ENCODE data around the gene SIRPA.

DNA sequence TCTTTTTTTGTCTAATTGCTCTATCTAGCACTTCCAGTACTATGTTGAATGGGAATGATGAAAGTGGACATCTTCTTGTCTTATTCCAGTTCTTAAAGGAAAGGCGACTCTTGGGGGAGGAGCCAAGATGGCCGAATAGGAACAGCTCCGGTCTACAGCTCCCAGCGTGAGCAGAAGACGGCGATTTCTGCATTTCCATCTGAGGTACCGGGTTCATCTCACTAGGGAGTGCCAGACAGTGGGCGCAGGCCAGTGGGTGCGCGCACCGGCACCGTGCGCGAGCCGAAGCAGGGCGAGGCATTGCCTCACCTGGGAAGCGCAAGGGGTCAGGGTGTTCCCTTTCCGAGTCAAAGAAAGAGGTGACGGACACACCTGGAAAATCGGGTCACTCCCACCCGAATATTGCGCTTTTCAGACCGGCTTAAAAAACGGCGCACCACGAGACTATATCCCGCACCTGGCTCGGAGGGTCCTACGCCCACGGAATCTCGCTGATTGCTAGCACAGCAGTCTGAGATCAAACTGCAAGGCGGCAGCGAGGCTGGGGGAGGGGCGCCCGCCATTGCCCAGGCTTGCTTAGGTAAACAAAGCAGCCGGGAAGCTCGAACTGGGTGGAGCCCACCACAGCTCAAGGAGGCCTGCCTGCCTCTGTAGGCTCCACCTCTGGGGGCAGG is 12.4 kb upstream of the DEFB126 start:
- PRO-cap, 3 experiments: no peak in any of the 3 experiments
- RAMPAGE, long total RNA: no peak
- RRBS, 2 experiments: 63 to 90% methylated on average over 4 of the region's 37 CpGs

GRCh38 chr20:413591-413916 is 5.5 kb downstream of the RBCK1 start:
- PRO-cap, 3 experiments: no peak in any of the 3 experiments
- RAMPAGE, long total RNA: no peak
- RRBS, 2 experiments: no CpG with 5 or more reads among the region's 4 CpGs

DNA sequence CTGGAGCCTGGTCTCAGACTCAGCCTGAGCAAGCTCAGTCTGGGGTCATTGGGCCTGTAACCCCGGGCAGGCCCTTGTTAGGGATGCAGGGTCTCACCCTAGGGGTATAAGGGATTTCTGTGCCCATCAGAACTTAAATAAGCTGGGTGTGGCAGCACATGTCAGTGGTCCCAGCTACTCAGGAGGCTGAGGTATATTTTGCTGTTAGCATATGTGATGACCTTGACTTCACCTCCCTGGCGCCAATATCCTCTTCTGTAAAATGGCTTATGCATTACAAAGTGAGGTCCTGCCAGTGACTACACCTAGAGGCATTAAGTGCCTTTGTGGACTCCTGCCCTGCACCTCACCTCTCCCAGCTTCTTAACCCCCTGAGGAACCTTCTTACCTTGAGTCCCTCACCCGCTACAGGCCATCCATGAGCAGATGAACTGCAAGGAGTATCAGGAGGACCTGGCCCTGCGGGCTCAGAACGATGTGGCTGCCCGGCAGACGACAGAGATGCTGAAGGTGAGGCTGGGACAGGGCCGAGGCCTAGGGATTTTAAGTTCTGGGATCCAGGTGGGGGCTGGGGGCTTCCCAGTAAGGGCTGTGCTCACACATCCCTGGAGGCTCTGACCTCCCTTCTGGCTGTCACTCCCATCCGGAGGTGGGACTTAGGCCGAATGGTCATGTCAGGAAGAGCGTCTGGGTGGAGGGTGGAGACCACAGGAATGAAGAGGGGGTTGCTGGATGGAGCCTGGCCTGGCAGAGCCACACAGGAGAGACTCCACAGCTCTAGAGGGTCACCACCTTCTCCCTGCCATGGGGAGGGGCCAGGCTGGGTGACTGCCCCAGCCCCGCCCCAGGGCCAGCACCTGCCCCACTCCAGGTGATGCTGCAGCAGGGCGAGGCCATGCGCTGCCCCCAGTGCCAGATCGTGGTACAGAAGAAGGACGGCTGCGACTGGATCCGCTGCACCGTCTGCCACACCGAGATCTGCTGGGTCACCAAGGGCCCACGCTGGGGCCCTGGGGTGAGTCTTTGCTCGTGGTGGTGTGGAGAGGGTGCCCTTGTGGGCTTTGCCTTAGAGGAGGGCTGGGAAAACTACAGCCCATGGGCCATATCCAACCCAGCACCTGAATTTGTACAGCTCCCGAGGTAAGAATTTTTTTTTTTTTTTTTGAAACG is 20.4 kb downstream of the RBCK1 start:
- PRO-cap, 3 experiments: no peak in any of the 3 experiments
- RAMPAGE, long total RNA: no peak
- RRBS, 2 experiments: 91 to 92% methylated on average over 1 of the region's 24 CpGs

DNA sequence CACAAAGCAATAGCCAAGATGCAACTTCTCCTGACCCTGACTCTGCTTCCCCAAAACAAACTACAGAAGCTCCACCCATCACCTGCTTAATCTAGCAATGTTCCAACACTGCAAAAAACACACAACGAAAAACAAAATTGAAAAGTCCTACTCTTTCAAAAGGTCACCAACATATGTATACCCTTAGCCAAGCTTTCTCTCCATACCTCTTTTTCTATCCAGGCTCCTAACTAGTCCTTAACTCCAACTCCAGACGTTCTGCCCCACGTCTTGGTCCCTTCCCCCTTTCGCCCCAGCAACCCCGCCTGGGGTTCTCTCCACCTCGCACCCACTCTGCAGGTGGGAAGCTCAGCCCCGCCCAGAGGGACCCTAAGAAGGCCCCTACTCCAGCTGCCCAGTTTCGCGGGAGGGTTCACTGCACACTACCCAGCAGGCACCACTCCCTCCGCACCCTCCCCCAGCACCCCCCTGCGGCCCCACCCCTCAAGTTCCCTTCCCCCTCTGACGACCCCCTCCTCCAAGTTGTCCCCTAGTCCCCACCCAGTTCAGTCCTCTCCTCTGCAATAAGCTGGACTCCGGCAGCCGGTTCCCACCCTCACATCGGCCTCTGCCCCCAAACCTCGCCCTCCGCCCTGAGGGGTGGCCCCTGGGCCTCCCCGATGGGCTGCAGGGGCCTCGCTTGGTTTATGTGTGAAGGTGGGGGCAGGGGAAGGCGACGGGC is 582 bp downstream of the CSNK2A1 start:
- PRO-cap, 3 experiments: no peak in any of the 3 experiments
- RAMPAGE, long total RNA: no peak
- RRBS, 2 experiments: no CpG with 5 or more reads among the region's 21 CpGs

- PRO-cap, 3 experiments: peak in 1 of 3 experiments; most common plus-strand start chr20:605537 (in 1); most common minus-strand start chr20:605308 (in 1)
- RAMPAGE, long total RNA: no peak
- RRBS, 2 experiments: no CpG with 5 or more reads among the region's 11 CpGs
These were observed 4.5 kb downstream of the TCF15 start for GRCh38 chr20:605254-606373.

GRCh38 chr20:607160-607978 is 2.7 kb downstream of the TCF15 start:
- PRO-cap, 3 experiments: peak in 2 of 3 experiments; most common minus-strand start chr20:607232 (in 2)
- RAMPAGE, long total RNA: no peak
- RRBS, 2 experiments: no CpG with 5 or more reads among the region's 10 CpGs

- PRO-cap, 3 experiments: no peak in any of the 3 experiments
- RAMPAGE, long total RNA: no peak
- RRBS, 2 experiments: 13 to 19% methylated on average over 4 to 7 of the region's 15 CpGs
These were observed 24.3 kb upstream of the SCRT2 start for GRCh38 chr20:699714-700496.

DNA sequence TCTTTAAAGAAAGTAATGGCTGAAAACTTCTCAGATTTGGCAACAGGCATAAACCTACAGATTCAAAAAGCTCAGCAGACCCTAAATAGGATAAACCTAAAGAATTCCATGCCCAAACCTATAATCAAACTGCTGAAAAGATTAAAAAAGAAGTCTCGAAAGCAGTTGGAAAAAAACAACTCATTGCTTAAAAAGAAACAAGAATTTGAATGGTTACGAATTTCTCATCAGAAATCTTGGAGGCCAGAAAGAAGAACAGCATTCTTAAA is 28.5 kb downstream of the TMEM74B start:
- PRO-cap, 3 experiments: no peak in any of the 3 experiments
- RAMPAGE, long total RNA: no peak
- RRBS, 2 experiments: no CpG with 5 or more reads among the region's 2 CpGs

- PRO-cap, 3 experiments: no peak in any of the 3 experiments
- RAMPAGE, long total RNA: no peak
- RRBS, 2 experiments: no CpG with 5 or more reads among the region's 6 CpGs
These were observed 10.1 kb upstream of the RAD21L1 start for GRCh38 chr20:1215695-1216108.

- PRO-cap, 3 experiments: no peak in any of the 3 experiments
- RAMPAGE, long total RNA: no peak
- RRBS, 2 experiments: no CpG with 5 or more reads among the region's 4 CpGs
These were observed 23.2 kb downstream of the FKBP1A start for GRCh38 chr20:1369657-1370148.

- PRO-cap, 3 experiments: no peak in any of the 3 experiments
- RAMPAGE, long total RNA: no peak
- RRBS, 2 experiments: no CpG with 5 or more reads among the region's 4 CpGs
These were observed 25.4 kb upstream of the FKBP1A start for GRCh38 chr20:1418170-1418734.

DNA sequence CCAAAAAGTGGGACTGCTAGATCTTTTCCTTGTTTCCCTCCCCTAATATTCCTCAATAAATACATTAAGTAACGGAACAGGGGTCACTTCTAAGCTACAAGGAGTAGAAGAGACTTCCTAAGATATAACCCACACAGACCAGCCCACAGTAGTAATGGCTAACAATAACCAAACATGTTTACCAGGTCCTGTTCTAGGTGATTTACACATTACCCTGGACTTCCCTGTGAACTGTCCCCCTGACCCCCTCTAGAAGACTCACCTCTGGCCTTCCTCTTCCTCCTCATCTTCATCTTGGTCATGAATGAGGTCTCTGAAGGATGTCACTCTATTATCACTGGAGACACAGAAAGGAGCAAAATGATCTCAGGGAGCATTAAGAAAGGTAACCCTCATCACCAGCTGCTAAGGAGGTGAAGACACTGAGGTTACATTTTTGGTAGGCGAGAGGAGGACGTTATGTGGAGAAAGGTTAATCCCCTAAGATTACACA is 8.7 kb downstream of the NSFL1C start:
- PRO-cap, 3 experiments: no peak in any of the 3 experiments
- RAMPAGE, long total RNA: no peak
- RRBS, 2 experiments: no CpG with 5 or more reads among the region's 3 CpGs

DNA sequence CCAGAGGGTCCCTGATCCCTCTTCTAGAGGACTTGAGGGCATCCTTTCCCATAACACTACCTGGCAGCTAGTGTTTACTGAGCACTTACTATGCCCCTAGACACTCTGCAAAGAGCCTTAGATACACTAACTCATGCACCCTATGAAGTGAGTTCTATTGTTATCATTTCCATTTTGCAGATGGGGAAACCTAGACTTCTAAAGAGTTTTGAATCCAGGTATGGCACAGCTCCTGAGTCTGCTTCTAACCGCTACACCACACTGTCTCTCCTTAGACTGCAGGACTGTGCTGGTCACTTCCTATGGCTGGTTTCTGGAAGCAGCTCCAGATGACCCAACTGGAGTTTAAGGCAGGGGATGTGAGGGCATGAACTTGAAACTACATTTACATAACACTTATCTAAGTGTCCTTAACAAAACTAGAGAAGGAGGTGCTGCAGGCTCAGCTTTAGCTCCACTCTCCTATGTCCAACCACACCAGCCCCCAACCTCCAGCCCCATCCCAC is 2.2 kb upstream of the NSFL1C start:
- PRO-cap, 3 experiments: no peak in any of the 3 experiments
- RAMPAGE, long total RNA: no peak
- RRBS, 2 experiments: no CpG with 5 or more reads among the region's 1 CpG

GRCh38 chr20:1588506-1589041 is 31.1 kb upstream of the SIRPD start:
- PRO-cap, 3 experiments: no peak in any of the 3 experiments
- RAMPAGE, long total RNA: no peak
- RRBS, 2 experiments: no CpG with 5 or more reads among the region's 4 CpGs

DNA sequence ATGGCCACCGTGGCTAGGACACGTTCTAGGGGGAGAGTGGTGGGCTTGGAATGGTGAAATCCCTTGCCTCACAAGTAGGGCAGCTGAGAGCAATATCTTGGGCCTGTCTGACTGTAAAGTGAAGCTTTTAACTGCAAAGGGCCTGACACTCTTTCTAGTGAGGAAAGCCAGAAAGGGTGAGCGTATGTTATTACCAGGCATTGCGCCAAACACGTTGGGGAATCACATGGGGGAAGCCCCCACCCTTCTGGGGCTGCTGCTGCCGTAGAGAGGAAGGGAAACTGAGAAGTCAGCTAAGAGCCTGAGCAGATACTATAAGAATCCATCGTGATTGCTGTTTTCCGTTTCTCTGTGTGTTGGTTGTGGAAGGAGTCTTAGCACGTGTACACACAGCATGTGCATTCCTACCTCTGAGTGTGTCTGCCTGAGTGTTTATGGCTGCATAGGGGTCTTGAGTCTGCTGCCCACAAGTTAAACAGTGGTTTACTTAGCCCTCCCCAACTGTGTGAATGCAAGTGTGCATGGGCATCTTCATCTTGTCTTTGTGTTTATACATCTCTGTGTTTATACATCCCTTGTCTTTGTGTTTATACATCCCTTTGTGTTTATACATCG is 50.4 kb upstream of the SIRPA start:
- PRO-cap, 3 experiments: no peak in any of the 3 experiments
- RAMPAGE, long total RNA: no peak
- RRBS, 2 experiments: no CpG with 5 or more reads among the region's 10 CpGs

DNA sequence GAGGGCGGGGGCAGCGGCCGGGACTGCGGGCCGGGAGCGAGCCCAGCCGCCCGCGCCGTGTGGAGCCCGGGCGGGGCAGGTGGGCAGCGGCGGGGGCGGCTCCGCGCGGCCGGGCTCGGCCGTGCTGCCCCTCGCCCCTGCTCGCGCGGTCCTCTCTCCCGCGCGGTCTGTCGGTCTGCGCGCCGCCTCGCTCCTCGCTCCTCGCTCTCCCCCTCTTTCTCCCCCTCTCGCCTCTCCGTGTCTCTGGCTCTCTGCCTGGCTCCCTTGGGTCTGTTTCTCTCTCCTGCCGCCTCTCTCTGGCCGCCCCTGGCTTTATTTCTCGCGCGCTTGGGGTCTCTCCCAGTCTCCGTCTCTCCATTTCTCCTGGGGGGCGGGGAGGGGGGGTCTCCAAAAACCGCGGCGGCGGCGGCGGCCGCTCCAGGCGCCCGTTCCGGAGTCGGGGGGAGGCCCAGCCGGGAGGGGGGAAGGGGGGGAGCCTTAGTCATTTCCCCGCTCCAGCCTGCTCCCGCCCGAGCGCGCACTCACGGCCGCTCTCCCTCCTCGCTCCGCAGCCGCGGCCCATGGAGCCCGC is at the start of gene SIRPA:
Gene SIRPA (plus strand): TSS at position 520 of the 571 bp plus-strand sequence.
- PRO-cap, 3 experiments: peak in 3 of 3 experiments; most common plus-strand start position 86 of the sequence (in 1); most common minus-strand start position 169 of the sequence (in 3)
- RAMPAGE, long total RNA: no peak
- RRBS, 2 experiments: 2 to 3% methylated on average over 16 to 20 of the region's 68 CpGs

DNA sequence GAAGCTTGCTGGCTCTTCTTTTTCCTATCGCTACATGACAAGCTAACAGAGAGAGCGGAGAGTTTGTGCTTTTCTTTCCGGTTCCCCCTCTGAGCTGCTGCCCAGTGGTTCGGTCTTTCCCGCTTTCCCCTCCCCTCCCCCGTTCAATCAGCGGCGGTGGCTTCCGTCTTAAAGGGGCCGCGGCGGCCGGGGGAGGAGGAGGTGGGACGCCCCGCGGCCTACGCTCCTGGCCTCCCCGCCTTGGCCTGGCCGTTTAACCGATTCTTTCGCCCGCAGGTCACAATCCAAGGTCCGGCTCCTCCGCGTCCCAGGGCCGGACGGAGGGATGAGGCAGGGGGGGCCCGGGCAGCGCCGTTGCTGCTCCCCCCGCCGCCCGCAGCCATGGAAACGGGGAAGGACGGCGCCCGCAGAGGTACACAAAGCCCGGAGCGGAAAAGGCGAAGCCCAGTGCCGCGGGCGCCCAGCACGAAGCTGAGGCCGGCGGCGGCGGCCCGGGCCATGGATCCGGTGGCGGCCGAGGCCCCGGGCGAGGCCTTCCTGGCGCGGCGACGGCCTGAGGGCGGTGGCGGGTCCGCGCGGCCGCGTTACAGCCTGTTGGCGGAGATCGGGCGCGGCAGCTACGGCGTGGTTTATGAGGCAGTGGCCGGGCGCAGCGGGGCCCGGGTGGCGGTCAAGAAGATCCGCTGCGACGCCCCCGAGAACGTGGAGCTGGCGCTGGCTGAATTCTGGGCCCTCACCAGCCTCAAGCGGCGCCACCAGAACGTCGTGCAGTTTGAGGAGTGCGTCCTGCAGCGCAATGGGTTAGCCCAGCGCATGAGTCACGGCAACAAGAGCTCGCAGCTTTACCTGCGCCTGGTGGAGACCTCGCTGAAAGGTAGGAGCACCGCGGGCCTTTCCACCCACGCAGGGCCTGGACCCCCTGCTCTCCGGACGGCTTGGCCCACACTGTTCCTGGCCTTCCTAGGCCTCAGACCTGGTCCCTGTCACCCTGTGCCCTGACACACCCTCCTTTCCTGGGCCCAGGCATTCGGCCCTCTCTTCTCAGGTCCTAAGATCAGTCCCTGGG is 1.2 kb downstream of the STK35 start:
- PRO-cap, 3 experiments: peak in 3 of 3 experiments; most common plus-strand start position 447 of the sequence (in 3); most common minus-strand start position 774 of the sequence (in 3)
- RAMPAGE, long total RNA: no peak
- RRBS, 2 experiments: 2% methylated on average over 44 of the region's 99 CpGs

- PRO-cap, 3 experiments: no peak in any of the 3 experiments
- RAMPAGE, long total RNA: no peak
- RRBS, 2 experiments: no CpG with 5 or more reads among the region's 15 CpGs
These were observed 43.3 kb downstream of the STK35 start for GRCh38 chr20:2144842-2145392.

DNA sequence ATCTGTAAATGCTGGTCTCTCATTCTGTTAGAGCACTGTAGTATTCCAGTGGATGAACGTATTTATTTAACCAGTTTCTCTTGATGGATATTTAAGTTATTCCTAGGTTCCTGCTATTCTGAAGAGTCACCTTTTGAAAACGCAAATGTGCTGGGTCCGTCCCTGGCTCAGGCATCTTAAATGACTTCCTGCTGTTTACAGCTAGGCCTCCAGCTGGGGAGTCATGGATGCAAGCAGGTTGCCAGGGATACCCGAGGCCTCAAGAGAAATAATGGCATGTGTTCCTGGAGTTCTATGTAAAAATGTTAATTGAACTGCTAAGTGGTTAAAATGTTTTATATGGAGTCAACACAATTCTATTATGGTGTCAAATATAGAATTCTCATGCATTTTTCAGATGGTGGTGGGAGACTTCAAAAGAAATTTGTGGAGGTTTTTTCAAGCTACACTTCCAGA is 61.0 kb upstream of the TGM3 start:
- PRO-cap, 3 experiments: no peak in any of the 3 experiments
- RAMPAGE, long total RNA: no peak
- RRBS, 2 experiments: no CpG with 5 or more reads among the region's 4 CpGs

DNA sequence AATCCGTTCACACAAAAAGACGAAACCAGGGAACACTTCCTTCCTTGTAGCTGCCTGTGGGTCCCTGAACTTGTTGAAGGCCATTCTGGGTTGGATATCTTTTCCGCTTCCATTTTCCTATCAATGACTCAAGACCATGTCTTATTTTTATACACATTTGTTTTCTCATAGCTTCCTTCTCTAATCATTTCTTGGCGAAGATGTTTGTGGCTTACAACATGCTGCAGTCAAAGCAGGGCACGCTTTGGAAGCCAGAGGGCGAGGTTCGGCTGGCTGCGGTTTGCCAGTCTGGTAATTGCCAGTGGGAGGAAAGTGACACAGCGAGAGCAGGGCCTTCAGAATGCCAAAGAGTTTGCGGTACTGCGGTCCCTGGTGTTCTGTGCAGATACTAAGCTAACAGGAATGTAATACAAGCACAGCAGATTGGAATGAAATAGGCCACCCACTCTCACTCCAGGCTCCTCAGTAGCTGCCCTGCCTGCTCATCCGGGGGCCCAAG is 58.8 kb upstream of the TGM3 start:
- PRO-cap, 3 experiments: no peak in any of the 3 experiments
- RAMPAGE, long total RNA: no peak
- RRBS, 2 experiments: no CpG with 5 or more reads among the region's 12 CpGs

Measured in skeletal muscle tissue (tissue), 7 donors.